Measurements from ENCODE around the gene ATE1.

DNA sequence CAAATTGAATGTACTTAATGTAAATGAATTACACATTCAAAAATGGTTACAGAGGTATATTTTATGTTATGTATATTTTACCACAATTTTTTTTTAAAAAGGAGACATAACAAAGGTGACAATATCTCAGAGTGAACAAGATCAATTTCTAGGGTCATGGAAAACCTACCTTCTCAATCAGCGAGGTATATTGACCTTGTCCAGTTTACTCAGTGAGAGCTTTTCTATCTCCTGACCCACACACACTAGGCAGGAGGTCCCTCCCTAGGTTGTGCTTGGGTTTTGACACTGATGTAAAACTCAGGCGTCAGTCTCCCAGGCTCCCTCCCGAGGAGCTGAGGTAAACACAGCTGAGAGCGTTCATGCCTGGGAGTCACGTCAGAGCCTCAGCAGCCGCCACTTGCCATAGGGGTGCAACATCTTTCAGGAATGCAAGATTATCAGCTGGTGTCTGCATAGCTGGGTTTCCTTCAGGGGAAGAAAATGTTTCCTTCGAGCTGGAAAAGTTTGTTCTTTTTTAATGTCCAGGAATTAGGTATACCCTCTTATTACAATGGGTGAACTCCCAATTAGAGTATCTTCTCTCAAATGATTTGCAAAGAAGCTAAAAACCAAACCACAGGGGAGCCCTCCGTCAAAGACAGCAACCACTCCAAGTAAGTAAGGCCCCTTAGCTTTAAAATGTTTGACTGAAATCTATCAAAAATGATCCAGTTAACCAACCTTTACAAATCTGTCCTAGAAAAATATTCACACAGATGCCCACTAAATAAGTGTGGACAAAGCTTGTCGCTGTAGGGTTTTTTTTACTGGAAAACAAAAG is 70.5 kb downstream of the FGFR2 start:
- PRO-cap = no peak

DNA sequence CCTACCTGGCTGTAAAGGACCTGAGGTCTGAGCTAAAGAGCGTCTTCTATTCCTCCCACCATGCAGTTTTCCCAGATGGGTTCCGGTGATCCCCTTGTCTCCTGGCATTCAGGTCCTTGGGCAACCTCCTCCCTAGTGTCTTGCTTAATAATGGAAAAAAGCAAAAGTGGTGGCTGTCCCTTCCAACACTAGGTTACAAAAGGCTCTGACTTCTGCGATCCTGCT is 48.9 kb downstream of the FGFR2 start:
- PRO-cap = no peak

DNA sequence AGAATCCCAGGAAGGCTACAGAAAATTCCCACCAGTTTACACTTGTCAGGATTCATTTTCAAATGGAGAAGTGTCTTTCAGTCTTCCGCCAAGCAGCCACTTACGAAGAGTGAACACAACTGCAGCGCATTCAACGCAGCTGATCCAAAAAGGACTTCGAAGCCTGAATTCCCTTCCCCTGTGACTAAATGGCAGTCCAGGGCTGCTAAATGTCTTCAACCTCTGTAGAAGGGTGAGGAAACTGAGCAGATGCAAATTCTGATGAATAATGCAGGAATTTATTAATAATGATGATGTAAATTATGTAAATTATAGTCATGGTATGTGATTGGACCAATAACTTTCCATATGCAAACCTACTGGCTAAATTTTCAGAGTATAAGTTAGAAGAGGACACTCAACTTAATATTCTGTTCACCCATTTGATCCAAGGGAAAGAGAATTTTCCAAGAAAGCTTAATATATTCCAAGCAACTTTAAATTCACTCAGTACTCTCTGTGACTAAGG is 3.7 kb downstream of the FGFR2 start:
- PRO-cap = no peak

DNA sequence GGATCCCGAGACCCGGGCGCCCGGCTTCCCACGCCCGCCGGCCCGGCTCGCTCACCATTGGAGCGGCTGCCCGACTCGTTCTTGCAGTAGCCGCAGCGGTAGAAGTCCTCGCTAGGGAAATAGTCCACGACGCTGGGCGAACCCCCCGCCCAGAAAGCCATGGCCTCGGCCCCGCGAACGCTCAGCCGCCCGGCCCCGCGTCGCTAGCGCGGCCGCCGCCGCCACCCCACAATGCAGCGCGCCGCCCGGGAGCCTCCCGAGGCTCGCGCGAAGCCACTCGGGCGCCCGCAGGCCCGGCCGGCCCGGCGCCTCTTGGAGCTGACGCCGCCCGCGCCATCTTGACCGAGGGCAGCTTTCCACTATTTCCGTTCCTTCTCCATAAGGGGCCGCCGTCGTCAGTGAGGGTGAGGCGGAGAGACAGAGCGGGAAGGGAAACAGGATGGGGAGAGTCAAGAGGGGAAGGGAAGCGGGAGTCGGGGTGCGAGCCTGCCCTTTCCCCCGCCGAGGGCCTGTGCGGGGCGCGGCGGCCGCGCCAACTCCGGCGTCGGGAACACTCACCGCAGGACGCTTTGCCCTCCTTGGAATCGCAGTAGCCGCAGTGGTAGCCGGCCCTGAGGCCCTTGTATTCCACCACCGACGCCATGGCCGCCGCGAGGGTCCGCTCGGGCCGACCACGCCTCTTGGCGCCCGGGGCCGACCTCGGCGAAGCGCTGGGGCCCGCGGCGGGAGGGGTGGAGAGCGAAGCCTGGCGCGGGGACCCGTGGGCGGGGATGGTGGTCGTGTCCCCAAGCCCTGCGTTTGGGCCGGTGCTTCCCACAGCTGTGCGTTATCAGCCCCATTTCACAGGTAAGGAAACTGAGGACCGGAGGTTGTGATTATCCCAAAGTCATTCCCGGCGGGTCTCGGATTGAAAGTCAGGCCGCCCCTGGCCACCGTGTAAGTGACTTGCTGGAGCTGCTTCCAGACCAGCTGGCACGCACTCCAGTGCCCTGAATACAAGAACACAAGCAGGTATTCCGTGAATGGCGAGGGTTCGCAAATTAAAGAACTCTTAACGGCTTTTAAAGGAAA is at the start of gene ATE1:
TSS of gene ATE1 (minus strand) at position 243 of the 1,071 bp plus-strand sequence.
- PRO-cap = bidirectional peak, plus-strand start at position 398 of the sequence, minus-strand start at position 205 of the sequence

GRCh38 chr10:121974208-121974971 is 627 bp downstream of the NSMCE4A start:
- PRO-cap = bidirectional peak, plus-strand start at chr10:121974901, minus-strand start at chr10:121974755

- PRO-cap = no peak
Observed at GRCh38 chr10:121976592-121977159, 1.7 kb upstream of the NSMCE4A start.

DNA sequence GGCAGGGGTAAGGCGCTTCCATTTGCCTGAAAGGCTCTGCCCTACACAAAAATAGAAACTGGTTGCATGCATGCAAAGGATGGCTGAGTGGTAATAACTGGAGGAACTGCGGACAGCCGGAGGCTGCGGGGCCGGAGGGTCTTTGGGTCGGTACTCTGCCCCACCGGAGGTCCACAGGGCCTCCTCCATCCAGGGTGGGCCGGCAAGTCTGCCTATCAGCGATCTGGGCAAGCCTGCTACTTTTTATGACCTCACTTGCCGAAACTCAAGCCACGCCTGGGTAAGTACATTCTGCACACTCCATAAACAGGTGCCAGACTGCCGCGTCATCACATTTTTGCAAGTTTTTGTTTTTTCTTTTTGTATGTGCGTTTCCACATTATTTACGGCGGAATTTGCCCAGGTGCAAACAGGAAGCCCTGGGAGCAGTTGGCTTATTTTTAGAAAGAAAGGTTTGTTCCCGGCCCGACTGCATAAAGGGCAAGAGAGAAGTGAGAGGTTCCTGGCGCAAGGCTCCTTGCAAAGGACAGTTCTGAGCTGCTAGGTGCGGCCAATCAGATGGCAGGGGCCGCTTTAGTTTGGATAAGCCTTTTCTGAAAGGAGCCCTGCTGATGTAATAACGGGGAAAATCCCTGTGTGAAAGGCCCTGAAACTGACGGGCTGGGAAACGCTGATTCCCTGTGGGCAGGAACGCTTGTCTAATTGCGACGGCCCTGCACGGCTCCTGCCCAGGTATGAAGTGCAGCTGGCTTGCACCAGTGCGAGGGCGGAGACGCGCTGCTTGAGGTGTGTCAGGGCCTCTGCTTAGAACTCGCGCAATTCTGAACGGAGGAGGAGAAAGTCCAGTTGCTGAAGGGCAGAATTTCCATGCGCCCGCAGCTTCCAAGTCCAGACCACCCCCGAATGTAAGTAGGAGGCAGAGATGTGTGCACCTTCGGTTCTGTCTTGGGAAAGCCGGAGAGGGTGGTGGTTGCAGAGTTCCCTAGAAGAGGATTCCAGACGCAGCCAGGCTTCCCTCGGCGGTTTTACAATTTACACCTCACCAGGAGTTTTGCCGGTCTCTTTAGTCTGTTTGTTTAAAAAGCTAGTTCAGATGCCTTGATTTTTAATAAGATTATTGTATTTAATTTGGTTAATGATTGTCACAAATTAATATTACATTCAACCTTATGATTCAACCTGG is 30.4 kb downstream of the TACC2 start:
- PRO-cap = bidirectional peak, plus-strand start at position 268 of the sequence, minus-strand start at position 257 of the sequence; unidirectional peak, plus-strand start at position 625 of the sequence; bidirectional peak, plus-strand start at position 758 of the sequence, minus-strand start at position 736 of the sequence; bidirectional peak, plus-strand start at position 838 of the sequence, minus-strand start at position 820 of the sequence; bidirectional peak, plus-strand start at position 943 of the sequence, minus-strand start at position 956 of the sequence

DNA sequence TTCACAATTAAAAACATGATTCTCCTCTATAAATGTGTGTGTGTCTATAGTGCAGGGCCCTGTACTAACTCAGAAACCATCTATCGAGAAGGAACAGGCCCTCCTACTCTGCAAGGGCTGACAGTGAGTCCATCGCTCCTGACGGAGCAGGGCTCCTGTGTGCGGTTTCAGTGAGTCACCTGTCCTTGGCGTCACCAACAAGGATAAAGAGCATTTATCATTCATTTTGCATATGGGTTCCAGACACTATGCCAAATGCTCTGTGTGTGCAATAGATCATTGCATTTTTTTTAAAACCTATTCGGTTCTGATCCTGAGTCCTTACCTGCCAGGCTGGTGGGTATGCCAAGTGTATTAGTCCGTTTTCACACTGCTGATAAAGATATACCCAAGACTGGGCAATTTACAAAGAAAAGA is 63.8 kb downstream of the TACC2 start:
- PRO-cap = no peak

- PRO-cap = no peak
Observed at GRCh38 chr10:122083235-122084168, 94.5 kb downstream of the TACC2 start.

DNA sequence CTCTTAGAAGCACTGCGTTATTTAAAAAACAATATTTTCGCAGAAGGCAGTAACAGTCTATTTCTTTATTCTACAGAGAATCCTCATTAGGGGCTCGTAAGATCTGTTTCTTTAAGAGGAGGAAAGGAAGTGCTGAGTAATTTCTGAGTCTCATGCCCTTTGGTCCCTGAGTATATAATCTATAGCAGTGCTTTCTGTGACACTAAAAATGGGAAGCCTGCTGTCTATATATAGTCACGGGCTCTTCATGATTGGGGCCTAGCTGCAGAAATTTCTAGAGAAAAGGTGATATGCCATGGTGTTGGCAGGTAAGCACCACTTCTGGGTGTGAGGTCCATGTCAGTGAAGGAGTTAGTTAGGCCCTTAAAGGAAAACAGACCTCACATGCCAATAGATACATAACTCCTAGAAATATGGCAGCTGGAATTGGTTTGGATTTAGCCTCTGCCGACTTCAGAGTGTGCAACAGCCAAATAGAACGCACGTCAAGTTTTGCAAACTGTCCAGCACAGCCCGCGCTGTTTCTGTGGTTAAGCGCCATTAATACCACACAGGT is 123.1 kb downstream of the TACC2 start:
- PRO-cap = unidirectional peak, plus-strand start at position 456 of the sequence

DNA sequence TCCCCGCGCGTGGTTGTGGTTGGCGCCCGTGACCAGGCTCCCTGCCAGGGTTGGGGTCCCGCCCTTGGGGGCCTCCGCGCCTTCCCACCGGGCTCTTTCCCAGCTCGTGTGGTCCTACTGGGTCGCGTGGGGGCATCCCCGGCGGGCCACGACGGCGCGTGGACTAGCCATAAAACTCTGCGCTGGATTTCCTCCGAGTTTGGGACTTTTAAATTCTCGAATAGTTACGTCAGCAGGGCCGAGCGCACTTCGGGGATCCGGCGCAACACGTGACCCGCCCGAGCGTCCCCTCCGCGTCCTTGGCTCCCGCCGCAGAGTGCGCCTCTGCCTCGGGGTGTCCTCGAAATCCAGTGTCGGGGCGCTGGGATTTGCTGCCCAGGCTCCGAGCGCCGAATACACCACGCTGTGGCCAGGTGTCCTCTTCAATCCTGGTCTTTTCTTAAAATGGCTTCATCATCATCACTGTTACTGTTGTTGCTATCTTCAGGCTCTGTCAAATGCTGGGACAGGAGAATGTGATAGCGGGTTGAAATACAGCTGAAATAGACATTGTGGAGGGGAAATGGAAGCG is 124.7 kb downstream of the TACC2 start:
- PRO-cap = bidirectional peak, plus-strand start at position 285 of the sequence, minus-strand start at position 184 of the sequence

DNA sequence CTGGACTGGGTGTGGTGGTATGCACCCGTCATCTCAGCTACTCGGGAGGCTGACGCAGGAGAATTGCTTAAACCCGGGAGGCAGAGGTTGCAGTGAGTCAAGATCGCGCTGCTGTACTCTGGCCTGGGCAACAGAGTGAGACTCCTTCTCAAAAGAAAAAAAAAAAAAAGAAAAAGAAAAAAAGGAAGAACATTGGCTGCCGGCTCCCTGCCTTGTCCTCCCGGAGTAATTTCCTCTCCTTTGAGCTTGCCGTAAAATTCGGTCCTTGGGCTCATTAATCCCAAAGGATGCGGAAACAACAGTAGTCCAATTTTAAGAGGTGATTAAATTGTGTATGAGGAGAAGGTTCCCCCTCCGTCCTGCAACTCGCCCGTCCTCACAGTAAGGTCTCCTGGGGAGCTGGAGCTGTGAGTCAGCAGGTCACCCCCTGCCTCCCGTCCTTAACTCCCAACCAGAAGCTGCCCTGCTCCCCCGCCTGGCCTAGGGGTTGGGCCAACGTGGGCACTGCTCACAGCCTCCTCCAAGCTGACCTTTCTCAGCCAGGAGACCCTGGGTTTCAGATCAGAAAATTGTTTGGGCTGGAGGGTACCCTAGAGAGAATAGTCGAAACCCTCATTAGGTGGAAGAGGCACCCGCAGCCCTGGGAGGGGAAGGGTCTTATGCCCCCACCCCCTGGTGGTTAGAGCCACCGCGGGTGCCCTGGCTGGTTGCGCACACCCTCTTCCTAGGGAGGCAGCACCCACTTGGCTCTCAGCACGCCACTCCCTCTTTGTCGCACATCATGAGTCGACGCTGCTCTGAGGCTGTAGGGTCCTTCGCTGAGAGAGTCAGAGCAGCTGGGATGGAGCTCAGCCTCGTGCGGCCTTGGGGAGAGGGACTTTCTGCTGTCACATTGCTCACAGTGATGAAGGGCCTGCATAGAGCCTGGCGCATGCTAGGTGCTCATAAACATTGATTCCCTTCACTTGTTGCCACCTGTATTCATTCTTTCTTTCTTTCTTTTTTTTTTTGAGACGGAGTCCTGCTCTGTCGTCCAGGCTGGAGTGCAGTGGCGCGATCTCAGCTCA is 131.1 kb downstream of the TACC2 start:
- PRO-cap = bidirectional peak, plus-strand start at position 381 of the sequence, minus-strand start at position 383 of the sequence; bidirectional peak, plus-strand start at position 830 of the sequence, minus-strand start at position 715 of the sequence

GRCh38 chr10:122120868-122121495 is 132.0 kb downstream of the TACC2 start:
- PRO-cap = bidirectional peak, plus-strand start at chr10:122121433, minus-strand start at chr10:122121156

DNA sequence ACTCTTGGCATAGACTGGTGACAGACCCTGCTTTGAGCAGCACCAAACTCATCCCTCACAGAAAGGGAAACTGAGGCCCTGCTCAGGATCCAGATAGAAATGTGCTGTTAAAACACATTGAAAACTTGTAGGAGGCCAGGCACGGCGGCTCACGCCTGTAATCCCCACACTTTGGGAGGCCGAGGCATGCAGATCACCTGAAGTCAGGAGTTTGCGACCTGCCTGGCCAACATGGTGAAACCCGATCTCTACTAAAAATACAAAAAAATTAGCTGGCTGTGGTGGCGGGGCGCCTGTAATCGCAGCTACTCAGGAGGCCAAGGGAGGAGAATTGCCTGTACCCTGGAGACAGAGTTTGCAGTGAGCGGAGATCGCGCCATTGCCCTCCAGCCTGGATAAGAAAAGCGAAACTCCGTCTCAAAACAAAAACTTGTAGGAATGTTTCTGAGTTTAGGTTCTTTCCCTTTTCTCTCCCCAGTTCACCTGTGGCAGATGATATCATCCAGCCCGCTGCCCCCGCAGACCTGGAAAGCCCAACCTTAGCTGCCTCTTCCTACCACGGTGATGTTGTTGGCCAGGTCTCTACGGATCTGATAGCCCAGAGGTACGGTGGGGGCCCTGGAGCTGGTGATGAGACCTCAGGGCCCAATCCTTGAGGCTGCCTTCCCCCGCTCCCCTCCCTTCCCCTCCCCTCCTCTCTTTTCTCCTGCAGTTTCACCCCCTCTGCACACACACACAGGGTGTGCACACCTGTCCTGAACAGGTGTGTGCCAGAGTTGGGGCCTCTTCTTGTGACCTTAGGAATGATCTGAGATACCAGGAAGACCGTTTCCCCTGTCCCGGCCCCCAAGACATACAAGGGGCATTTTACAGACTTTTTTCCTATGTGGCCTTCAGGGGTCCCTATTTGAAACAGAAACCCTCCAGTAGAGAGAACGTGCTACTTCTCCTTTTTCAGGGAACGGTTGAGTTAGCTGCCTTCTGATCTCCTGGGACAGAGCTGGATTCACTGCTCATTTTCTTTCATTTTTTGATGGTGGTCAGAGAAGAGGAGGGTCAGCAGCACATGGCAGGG is 138.6 kb upstream of the BTBD16 start:
- PRO-cap = unidirectional peak, plus-strand start at position 347 of the sequence

GRCh38 chr10:122133206-122133589 is 137.9 kb upstream of the BTBD16 start:
- PRO-cap = no peak

DNA sequence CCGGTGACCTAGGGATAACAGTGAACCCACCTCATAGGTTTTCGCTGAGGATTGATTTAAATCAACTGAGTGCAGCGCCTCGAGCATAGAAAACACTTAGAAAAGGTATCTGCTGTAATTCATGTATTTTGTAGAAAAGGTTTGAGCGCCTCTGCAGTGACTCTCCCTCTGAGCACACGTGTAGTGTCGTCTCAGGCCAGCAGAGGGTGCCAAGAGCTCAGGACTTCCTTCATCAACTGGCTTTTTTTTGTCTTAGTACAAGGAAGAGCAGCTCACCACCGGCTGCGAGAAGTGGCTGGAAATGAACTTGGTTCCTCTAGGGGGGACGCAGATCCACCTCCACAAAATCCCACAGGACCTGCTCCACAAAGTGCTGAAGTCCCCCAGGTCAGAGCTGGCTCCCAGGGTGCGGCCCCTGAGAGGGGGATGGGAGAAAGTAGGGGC is 27.7 kb downstream of the BTBD16 start:
- PRO-cap = no peak

GRCh38 chr10:122375586-122375786 is 978 bp downstream of the PLEKHA1 start:
- PRO-cap = no peak

DNA sequence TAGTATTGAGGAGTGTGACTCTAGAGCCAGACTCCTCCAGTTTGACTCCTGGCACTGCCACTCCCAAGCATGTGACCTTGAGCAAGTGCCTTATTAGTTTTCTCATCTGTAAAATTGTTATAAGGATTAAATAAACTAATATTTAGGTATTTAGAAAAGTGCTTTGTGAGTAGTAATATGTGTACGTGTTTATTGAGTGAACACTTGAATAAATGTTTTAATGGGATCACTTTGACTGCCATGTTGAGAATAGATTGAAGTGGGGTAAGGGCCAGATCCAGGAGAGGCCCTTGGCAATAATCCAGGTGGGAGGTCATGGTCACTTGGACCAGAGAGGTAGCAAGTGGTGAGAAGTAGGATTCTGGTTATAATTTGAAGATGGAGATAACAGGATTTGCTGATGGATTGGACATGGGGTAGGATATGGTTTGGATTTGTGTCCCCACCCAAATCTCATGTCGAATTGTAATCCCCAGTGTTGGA is 6.4 kb downstream of the PLEKHA1 start:
- PRO-cap = no peak

DNA sequence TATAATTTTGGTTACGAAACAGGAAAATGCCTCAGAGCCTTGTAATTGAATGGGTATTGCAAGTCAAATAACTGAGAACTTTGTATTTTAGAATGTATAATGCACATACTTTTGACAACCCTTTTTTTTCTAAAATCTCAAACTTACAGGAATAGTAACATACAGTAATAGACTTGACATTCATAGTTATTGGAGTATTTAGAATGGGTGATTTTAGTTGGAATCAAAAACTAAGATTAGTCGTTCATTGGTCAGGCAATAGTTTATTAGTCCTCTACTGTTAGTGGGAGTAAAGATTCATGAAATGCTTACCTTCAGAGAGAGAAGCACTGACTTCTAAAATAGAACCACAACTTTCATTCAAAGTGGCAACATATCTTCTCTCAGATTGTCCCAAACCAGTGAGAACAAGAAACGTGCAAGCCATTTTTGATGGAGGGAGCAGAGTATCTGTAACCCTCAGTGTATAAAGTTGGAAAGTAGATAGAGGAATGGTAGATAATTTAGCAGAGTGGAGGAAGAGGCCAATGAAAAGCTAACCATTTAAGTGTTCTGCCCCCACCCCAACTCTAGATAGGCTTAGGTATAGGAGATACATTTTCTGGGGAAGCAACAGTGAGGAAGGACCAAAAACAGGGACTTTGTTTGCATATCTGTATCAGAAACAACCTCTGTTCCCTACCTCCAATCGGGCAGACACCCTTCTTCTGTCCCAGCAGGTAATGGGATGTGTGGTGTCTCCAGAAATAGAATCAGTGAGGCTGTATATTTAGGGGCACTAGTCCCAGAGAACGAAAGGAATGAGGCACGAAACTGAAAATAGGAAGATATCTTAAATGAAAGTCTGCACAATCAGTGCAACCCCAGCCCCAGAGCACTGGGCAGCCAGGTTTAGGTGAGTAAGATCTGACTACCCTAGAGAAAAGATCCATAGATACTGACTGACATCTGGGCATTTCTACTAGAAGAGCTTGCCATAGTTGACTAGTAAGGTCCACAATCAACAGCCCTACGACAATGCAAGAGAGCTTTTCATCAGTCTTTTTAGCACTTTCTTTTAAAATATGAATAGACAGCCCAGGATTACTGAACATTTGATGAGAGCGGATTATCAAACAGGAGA is 27.9 kb downstream of the PLEKHA1 start:
- PRO-cap = no peak

- PRO-cap = no peak
Observed at GRCh38 chr10:122532824-122533266, 27.7 kb upstream of the DMBT1 start.

All from Metastatic Pancreatic Carcinoma in the Ovary (tissue), 1 donor.